Camera-type eye (tissue), 1 donor: ENCODE measurements around the gene SKOR1.

- RAMPAGE, long total RNA, result no peak
Observed at GRCh38 chr15:65624534-65625310, 3.0 kb downstream of the SLC24A1 start.

DNA sequence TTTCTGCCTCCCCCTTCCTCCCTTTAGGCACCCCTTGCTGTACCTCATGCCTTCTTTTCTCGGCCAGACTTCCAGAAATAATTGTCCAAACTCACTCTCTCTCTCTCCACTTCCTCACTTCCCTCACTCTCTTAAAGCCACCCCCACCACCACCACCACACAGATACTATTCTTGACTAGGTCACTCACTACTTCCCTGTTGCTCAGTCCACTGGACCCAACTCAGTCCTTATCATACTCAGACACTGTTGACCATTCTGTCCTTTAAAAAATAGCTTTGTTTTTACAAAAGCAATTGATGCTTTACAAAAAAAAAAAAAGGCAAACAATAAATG is 31.7 kb upstream of the RAB11A start:
- RAMPAGE, long total RNA, result no peak

- RAMPAGE, long total RNA, result no peak
Observed at GRCh38 chr15:66251666-66252325, 1.8 kb downstream of the MEGF11 start.

GRCh38 chr15:66473344-66473697 is 24.2 kb downstream of the SNAPC5 start:
- RAMPAGE, long total RNA, result no peak

DNA sequence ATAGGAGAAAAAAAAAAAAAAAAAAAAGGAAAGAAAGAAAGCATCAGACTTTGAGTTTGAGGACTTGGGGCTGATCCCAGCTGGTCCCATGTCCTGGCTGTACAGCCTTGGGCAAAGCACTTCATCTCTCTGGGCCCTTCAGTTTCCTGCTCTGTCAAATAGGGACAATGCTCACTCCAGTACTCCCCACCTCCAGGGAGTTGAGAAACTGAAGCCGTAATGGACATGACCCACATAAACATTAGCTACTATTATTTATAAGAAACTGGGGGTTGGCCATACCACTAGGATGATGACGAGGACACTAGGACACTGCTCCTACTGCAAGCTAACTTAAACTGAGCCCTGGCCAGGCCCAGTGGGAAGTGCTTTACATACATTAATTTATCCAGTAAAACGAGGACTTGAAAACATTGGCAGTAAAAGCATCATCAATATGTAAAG is 22.9 kb upstream of the SMAD6 start:
- RAMPAGE, long total RNA, result no peak

DNA sequence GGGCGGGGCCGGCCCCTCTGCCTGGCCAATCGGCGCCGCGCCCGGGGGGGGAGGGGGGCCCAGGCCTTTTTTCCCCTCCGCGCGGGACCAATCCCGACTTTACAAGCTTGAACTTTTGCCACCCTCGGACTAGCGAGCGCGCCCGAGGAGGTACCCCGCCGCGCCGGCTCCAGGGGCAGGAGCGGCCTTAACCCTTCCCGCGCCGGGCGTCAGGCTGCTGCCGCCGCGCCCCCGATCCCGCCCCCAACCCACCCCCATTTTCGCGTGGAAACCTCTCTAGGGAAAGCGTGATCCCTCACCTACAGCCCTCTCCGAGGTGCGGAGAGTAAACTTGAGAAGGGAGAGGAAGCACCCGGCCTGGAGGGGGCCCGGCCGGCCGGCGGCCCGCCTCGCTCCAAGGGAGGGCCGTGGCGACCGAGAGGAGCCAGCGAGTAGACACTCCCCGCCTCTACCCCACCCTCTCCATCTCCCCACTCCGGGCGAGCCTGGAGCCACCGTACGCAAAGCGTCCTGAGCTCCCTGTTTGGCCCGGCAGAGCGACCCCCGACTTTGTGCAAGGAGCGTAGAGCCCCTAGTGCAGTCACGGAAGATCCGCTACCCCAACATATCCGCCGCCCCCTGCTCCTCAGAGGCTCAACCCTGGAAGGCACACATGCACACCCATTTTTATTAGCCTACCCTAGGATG is 765 bp upstream of the SMAD6 start:
- RAMPAGE, long total RNA, result no peak

- RAMPAGE, long total RNA, result no peak
Observed at GRCh38 chr15:66936099-66936913, 129.1 kb upstream of the SMAD3 start.

GRCh38 chr15:67088140-67088646 is 22.8 kb downstream of the SMAD3 start:
- RAMPAGE, long total RNA, result no peak

DNA sequence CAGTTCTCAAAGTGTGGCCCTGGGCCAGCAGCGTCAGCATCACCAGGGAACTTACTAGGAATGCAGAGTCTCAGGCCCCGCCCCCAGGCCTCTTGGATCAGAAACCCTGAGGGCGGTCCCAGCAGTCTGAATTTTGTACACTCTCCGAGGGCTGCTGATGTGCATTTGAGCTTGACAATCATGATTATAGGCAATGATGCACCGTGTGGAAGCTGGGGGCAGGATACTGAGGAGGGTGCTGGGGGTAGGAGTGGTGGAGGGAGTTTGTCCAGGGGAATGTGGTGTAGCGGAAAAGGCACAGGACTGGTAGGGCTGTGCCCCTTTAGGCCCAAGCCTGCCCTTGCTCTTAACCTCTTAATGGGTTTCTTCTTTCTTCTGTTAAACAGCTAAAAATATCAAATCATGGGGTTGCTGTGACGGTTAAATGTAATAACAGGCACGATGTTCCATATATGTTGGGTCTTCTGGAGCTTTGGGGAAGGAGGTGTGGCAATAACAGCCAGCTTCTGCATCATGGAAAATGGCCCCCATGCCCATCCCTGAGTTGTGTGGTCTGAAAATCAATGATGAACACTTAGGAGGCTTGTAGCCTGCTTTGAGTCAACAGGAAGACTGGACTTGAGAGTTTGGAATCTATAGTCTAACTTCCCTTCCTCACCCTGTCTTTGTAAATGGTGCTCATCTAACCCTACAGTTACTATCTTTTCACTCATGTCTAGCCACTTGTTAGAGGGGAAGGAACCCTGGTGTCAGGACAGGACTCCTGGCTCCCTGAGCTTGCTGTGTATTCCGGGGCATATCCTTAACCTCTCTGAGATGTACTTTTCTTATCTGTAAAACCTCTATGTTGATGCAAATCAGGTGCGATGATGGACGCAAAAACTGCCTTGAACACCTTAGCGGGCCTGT is 27.3 kb downstream of the SMAD3 start:
- RAMPAGE, long total RNA, result no peak

- RAMPAGE, long total RNA, result no peak
Observed at GRCh38 chr15:67110074-67110929, 44.9 kb downstream of the SMAD3 start.

- RAMPAGE, long total RNA, result no peak
Observed at GRCh38 chr15:67134624-67135347, 69.4 kb downstream of the SMAD3 start.

- RAMPAGE, long total RNA, result no peak
Observed at GRCh38 chr15:67179273-67180594, 74.7 kb downstream of the AAGAB start.

DNA sequence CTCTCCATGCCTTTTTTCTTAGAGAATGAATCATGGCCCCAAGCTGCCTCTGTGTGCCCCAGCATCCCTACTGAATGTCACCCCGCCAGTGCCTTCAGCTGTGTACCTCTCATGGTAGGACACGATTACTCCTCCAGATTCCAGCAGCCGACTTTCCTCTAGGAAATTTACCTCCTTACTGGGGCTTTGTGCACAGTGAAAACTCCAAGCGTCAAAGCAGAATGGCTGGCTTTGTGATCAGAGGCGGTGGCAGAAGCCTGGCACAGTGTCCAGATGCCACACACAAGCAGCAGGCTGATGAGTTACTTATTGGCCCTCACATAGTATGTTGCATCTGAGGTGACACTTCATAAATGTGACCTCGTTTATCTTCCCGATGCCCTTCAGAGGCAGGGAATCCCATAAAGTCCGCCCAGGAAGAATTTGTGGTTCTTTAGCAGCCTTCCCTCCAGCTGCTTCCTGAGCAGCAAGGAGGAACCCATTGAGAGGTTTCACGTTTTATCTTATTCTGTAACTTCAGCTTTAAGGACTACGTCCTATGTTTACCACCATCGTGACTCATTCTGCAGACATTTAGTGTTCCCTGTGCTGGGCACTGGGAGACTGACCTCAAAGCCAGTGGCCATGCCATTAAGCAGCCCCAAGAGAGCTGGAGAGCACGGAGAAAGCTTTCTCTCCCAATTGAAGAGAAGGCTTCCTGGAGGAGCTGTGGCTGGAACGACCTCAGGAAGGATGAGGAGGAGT is 107.1 kb upstream of the C15orf61 start:
- RAMPAGE, long total RNA, result no peak

GRCh38 chr15:67479739-67480149 is 41.2 kb upstream of the C15orf61 start:
- RAMPAGE, long total RNA, result no peak

DNA sequence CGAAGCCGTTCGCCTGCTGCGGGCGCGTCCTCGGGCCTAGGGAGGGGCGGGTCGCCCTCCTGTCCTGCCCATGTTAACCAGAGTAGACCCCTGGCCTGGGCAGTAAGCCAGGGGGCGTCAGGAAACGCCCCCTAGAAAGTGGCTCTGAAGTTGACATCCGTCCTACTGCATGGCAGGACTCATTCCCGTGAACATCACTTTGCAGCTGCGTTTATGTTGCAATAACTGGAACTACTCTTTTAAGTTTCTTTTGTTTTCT is 788 bp downstream of the C15orf61 start:
- RAMPAGE, long total RNA, result no peak

- RAMPAGE, long total RNA, result no peak
Observed at GRCh38 chr15:67685350-67686291, 139.7 kb upstream of the SKOR1 start.

DNA sequence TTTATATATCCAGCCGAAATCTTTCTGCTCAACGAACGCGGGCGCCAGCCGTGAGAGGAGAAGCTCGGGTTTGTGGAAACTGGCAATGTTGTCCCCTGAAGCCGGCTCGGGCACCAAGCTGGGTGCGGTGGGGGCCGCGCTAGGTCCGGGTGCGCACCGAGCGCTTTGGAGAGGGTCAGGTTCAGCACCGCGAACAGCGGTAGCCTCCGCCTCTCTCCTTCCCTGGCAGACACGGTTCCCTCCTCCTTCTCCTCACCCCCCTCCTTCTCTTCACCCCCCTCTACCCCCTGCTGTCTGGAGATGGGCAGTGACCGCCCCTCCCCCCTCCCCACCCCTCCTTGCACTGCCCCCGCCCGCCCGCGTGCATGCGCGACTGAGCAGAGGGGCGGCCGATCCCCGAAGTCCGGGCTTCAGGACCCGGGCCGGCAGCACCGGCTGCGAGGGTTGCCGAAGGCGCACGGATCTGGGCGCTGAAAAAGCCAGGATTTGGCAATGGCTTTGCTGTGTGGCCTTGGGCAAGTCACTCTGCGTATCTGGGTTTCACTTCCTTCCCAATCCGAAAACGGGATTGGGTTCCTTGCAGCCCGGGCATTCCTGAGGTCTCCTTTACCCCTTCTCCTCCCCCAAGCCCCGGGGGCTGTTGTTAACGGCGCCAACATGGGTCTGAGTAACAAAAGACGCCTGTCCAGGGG is at the start of gene SKOR1:
TSS of gene SKOR1 (plus strand) at position 399 of the 692 bp plus-strand sequence.
- RAMPAGE, long total RNA, result no peak

DNA sequence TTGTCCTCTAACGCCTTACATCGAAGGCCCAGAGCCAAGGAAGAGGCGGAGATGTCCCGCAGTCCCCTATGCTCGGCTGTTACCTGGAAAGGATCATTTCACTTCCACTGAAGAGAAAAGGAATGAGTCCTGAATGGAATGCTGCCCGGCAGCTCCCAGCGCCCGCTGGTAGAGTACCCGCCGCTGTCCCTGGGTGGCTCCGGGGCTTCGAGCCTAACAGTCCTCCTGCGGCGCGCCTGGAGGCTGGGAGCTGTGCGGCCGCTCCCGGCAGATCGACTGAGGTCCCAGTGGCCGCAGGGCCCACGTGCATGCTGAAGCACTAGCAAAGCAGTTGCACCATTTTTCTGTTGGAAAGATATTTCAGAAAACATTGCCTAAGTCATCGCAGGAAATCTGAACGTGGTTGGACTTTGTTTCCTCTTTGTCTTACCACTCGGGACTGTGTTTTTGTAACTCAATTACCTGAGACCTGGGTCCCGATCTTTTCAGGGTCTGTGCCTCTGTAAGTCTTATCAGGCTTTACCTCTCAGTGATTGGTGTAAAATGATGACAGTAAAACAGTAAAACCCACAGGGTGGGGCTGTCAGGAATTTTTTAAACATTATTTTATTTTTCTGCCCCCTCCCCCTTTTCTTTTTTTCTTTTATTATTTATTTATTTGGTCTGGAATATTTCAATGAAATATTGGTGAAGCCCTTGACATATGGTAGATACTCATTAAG is 13.6 kb downstream of the SKOR1 start:
- RAMPAGE, long total RNA, result no peak

DNA sequence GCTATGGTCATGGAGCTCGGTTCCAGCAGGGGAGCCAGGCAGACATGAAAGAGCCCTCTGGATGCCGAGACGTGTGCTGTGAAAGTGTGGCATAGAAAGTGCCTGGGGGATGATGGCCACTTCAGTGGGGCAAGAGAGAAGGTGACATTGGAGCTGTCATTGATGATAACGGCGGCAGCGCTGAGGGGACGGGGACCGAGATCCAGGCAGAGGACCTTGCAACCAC is 15.8 kb downstream of the SKOR1 start:
- RAMPAGE, long total RNA, result no peak

DNA sequence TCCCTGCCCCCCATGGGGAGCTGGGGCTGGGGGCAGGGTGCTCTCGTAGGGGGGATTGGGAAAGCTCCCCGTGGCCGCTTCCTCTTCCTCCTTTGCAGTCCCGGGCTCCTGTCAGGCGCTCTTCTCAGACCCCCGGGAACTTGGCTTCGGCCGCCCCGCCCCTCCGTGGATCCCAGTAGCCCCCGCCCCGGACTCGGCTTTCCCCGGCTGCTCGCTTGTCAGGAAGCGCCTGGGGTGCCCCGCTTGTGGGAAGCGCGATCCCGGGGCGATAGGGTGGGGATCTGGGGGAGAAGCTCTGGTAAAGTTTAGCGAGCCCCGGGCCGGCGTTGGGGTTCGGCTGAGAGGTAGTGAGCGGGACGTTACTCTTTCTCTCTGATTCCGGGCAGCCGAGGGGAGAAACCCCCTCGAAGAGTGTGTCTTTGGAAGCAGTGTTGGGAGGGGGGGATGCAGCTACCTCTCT is 597 bp downstream of the PIAS1 start:
- RAMPAGE, long total RNA, result no peak